Subcutaneous preadipocyte (primary cell): ENCODE measurements around the genes LYPLAL1, BPNT1 and FAM177B.

DNA sequence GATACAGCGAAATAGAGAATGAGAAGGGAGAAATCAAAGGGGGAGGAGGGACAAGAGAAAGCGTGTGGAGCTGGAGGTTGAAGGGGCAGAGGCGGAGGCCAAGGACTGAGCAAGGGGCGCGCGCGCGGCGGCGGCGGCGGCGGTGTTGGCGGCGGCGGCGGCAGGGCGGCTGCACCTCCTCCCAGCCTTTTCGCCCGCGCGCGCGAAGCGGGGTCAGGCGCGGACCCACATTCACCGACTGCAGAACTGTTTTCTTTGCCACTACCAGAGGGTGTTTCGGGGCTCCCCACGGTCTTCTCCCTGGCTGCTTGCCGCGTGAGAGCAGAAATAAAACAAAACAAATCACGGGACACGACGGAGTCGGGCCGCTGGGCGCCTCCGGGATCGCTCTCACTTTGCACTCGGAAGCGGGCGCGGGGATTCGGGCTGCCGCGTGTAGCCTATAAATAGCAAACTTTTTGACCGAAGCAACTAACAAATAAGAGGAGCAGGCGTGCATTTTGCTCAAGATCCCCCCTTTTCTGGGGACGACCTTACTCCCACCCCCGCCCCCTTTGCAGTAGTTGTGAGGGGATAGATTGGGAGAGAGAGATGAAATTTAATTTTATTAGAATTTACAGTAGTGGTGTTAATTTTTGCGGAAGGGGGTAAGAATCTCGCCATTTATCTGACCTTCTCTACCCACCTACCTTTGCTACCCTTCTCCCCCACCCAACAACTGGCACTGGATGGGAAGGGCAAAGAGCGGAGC lies 412.4 kb upstream of the ESRRG start:
- CAGE, long polyA plus RNA = no peak

GRCh38 chr1:219088716-219089432 lies 84.8 kb upstream of the LYPLAL1 start:
- CAGE, long polyA plus RNA = no peak

GRCh38 chr1:219173585-219174575 lies at the start of gene LYPLAL1:
TSS of gene LYPLAL1 (plus strand) at chr1:219173878.
- CAGE, long polyA plus RNA = no peak

GRCh38 chr1:219188064-219188730 lies 14.5 kb downstream of the LYPLAL1 start:
- CAGE, long polyA plus RNA = no peak

GRCh38 chr1:219660633-219661467 lies 47.9 kb upstream of the ZC3H11B start:
- CAGE, long polyA plus RNA = no peak

GRCh38 chr1:220089604-220090194 lies at the start of gene BPNT1:
TSS of gene BPNT1 (minus strand) at chr1:220089788.
- CAGE, long polyA plus RNA = start-site peak on the minus strand at chr1:220089753-220089835, 54 and 16 reads in 2 replicates

DNA sequence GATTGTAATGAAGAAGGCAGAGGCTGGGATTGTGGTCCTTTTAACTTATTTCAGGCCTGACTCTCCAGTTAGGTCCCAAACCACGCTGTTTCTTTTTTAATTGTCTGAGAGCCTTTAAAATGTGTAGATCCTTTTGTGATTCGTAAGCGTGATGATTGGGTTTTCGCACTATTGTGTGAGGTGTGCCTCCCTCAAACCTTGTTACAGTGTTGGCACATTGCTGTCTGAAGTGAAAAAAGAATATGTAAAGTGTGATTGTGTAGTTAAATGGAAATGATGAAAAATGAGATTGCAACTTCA lies 43.1 kb downstream of the IARS2 start:
- CAGE, long polyA plus RNA = no peak

DNA sequence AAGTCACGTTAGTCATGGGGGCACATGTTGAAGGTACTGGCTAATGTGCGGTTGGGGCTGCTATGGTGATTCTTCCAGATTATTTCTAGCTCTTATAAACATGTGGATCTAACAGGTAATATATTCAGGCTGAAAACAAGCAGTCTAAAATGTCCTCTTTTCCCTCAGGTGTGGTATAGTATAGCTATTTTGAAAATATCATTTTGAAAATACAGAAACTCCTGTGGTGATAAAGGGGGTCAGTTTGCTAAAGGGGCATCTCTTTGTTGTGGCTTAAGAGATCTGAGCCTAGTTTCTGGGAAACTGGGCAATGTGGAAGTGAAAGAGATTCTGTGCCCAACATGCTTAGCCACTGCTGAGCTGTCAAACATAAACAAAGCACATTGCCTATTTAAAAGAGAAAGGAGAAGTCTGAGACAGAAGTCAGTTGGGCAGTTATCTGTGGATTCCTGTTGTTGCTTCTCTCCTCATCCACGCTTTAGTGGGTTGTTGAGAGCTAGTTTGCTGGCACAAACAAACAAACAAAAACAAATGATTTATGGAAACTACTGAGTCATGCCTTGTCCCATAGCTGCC lies 166.9 kb downstream of the HLX start:
- CAGE, long polyA plus RNA = no peak

DNA sequence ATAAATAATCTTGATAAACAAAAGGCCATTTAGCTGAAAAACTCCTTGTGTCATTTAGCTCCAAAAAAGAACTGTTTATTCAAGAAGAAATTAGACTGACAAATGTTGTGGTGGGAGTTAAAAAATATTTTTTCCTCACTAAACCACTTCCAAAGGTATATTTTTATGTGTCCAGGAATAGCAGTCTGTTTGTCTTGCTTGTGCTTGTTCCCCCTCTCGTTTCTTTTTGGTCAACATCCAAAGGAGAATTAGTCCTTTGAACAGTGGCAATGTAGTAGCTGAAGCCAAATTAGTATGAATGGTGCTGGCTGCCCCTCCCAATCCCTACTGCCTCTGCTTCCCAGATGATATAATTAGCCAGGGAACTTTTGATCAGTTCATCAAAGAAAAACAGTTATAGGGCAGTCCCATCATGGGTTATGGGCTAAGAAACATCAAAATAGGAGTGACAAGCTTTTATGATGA lies 238.9 kb downstream of the HLX start:
- CAGE, long polyA plus RNA = no peak

GRCh38 chr1:221316354-221316780 lies 425.5 kb downstream of the DUSP10 start:
- CAGE, long polyA plus RNA = no peak

- CAGE, long polyA plus RNA = no peak
Observed at GRCh38 chr1:221335071-221335662, 406.7 kb downstream of the DUSP10 start.

- CAGE, long polyA plus RNA = no peak
Observed at GRCh38 chr1:221543891-221544142, 198.1 kb downstream of the DUSP10 start.

- CAGE, long polyA plus RNA = no peak
Observed at GRCh38 chr1:221563030-221563949, 178.6 kb downstream of the DUSP10 start.

DNA sequence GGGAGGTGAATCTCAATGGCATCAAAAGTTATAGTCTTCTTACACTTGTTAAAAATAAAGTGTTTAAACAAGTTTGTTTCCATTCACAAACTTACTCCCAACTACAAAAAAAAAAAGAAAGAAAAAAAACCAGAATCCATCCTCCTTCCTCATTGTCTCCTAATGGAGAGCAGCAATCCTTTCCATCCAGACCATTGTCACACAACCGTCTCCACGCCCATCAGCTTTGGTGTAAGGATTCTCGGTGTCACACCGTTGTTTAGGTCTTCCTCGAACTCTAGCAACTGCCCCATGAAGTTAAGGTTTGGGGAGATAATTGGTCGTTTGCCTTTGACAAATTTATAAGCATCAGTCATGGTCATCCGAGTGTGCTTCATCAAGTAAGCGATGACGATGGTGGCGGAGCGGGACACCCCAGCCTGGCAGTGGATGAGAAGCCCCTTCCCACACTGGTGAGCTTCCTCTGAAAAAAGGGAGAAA lies 39.6 kb downstream of the DUSP10 start:
- CAGE, long polyA plus RNA = no peak

DNA sequence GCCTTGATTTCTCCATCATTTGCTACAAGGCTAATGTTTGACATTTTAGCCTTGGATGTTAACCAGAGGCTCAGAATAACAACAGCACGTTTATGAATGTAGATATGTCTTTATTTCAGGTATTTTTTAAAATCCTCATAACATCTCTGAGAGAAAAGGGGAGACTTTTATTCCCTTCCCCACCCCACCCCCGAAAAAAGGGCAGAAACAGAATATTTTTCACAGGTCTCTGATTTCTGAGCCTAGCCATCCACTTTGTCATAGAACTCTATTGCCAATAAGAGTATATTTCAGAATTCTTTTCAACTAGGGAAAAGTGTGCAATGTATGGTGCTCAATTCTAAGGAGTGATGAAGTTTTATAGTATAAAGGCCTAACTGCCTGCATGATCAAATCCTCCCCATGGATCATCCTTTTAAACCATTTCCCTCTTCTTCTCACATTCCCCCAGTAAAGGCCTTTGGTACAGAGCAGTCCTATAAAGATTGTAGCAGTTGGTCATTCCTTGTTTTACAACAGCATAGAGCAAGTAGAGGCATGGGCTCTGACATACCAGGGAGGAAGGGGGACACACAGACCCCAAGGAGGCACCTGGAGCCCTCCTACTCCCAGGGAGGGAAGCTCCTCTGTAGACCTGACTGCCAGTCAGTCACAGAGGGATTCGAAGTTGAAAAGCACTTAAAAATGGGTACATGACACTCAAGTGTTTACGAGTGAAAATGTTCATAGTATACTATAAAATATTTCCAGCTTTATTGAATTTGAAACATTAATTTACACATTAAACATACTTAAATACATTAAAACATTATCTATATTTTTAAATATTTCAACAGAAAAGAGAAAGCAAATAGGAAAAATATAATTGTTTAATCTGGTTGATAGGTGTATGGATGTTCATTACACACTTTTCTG lies 6.9 kb downstream of the DUSP10 start:
- CAGE, long polyA plus RNA = no peak

DNA sequence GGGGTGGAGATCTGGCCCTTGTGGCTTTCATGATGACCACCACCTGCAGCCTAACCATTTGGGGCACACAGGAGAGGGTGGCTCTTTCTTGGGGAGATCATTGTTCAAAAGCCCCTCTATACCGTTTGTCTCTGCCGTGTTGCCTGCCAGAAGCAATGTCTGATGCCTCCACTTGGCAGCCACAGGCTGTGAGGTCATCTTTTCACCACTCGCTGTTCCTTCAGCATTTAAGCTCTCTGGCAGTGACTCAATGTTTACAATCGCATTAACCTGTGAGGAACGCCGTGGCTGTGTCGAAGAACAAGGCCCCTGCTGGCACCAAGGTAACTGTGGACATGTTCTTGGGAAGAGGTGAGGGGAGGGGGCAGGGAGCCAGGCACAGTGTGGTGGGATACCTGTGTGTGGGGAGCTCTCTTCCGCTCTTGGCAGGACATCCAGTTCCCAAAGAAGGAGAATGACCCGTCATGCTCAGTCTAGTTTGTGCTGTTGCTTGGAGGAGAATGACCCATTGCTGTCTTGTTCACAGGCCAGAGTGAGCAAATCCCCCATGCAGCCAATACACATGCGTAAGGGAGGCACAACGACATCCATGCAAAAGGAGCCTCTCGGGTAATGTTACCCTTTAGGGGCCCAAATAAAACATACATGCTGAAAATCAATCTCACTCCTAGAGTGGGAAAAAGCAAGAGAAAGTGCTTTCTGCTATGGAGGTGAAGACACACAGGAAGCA lies 104.1 kb upstream of the DUSP10 start:
- CAGE, long polyA plus RNA = no peak

- CAGE, long polyA plus RNA = no peak
Observed at GRCh38 chr1:222465228-222466182, 82.4 kb downstream of the HHIPL2 start.

DNA sequence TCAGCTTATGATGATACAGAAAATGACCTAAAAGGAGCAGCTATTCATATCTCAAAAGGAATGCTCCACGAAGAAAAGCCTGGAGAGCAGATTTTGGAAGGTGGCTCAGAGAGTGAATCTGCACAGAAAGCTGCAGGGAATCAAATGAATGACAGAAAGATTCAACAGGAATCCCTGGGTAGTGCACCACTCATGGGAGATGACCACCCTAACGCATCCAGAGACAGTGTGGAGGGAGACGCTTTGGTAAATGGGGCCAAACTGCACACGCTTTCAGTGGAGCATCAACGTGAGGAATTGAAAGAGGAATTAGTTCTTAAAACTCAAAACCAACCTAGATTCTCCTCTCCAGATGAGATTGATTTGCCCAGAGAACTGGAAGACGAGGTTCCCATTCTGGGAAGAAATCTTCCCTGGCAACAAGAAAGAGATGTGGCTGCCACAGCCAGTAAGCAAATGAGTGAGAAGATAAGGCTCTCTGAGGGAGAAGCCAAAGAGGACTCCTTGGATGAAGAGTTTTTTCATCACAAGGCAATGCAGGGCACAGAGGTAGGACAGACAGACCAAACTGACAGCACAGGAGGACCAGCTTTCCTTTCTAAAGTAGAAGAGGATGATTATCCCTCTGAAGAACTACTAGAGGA lies 11.0 kb downstream of the MIA3 start:
- CAGE, long polyA plus RNA = no peak

DNA sequence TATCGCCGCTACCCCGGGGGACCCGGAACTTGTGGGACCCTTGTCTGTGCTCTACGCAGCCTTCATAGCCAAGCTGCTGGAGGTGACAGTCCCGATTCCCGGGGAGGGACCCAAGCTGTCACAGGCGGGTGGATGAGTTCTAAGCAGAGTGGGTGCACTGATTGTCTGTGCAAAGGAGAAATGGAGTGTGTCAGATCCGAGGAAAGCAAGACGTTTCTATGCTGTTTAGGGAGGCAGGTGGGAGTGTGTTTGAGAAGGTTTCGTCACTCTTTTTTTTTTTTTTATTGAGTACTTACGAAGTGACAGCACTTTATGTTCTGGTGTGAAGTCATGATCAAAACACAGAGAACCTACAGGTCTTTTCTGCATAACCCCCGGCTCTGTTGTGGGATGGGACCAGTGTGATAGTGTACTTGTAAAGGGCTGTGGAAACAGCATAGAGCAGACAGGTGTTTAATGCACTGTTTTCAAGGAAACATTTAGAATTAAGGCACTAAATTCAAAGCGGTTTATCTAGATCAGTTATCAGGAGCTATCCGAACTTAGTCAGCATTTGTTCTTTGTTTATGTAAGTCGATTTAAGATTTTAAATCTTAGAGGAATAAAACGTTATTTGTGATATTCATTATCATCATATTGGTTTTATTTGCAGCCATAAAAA lies 26.7 kb downstream of the MIA3 start:
- CAGE, long polyA plus RNA = no peak

- CAGE, long polyA plus RNA = no peak
Observed at GRCh38 chr1:222736843-222737939, at the start of gene FAM177B. TSS of gene FAM177B (plus strand) at chr1:222737202.